Skeletal muscle cell (primary cell): ENCODE measurements around the genes DEFB125, DEFB126, ZCCHC3, SOX12 and SRXN1.

DNA sequence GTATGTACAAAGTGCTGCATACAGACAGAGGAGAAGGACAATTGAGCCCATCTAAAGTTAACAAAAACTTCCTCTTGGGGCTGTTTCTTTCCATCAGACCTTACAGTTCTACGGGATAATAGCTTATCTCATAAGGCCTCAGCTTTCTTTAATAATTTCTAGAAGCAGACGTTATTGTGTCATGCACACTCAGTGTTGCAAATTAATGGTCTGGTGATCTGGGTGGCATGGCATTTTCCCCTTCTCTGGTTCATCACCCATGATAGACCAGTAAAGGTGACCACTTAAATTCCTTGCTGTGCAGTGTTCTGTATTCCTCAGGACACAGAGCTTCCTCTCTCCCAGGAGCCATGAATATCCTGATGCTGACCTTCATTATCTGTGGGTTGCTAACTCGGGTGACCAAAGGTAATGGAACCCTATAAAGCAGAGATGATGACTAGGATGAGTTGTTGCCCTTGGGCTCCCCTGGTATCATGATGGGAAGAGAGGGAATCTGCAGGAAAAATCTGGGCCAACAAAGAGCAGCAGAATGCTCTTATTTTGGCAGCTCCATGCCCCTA, at the start of gene DEFB125:
TSS of gene DEFB125 (plus strand) at position 313 of the 563 bp plus-strand sequence.
- RRBS: no CpG with 5 or more reads among the region's 3 CpGs

- RRBS: no CpG with 5 or more reads among the region's 1 CpG
Observed at GRCh38 chr20:142514-142793, at the start of gene DEFB126. DEFB126 (plus strand) TSS chr20:142590.

DNA sequence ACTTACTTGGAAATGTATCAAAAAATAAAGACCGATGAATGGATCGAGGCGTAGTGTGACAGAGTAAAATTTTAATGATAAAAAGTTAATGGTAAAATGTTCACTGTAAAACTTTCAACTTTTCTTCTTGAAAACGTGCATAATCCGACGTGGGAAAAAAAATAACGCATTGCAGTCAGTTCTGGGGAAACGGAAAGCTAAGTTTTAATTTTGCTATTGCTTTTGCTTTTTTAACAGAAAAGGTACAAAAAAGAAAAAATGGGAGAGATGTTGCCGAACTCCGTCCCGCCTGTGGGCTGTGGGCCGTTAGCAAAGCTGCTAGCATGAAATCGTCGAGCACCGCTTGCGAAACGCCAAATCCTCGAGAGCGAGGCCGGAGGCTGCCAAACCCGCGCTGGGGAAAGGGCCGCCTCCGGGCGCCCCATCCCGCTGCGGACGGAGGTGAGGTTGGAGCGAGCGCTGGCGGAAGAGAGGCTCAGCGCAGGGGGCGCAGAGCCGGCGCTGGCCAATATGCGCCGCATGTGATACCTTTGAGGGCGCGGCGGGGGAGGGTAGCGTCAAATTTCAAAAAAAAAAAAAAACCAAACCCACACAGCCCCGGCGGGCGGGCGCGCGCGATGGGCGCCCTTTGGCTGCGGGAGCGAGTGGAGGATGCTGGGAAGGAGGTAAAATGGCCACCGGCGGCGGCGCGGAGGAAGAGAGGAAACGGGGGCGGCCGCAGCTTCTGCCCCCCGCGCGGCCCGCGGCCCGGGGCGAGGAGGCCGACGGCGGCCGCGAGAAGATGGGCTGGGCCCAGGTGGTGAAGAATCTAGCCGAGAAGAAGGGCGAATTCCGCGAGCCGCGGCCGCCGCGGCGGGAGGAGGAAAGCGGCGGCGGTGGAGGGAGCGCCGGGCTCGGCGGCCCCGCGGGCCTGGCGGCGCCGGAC, at the start of gene ZCCHC3:
TSS of gene ZCCHC3 (plus strand) at position 654 of the 925 bp plus-strand sequence.
- RRBS: under 1% methylated on average over 35 of the region's 93 CpGs

GRCh38 chr20:298030-298861, 876 bp downstream of the ZCCHC3 start:
- RRBS: under 1% methylated on average over 33 of the region's 62 CpGs

DNA sequence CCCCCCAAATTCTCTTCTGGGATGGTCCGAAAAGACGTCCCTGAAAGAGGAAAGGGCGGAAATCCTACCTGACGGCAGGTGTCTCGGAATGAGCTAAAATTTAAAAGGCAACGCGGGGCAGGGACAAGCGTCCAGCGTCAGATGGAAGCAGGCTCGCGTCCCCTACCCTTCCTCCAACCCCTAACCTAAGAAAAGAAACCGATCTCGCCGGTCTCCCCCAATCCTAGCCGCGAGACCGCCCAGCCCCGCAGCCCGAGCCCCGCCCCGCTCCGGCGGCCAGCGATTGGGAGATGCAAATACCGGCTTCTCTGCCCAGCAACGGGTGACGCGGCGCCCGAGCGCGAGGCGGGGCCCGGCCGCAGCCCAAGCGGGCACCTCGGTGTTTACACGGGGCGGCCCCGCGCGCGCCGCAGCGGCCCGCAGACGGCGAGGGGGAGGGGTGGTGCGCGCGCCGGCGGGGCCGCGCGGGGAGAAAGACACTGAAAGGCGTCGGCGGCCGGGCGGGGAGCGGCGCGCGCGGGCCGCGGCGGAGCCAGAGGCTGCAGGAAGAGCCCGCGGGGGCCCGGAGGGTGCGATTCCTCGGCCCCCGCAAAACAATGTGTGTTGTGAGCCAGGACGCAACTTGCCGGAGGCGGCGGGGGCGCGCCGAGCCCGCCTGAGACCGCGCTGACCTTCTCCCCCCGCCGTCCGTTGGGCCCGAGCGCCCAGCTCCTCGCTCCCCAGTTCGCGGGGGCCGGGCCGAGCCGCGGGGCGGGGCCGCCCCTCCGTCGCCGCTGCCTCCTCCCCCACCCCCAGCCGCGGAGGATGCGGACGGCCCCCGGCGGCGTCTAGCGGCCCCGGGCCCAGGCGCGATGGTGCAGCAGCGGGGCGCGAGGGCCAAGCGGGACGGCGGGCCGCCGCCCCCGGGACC, at the start of gene SOX12:
TSS of gene SOX12 (plus strand) at position 479 of the 910 bp plus-strand sequence.
- RRBS: 1% methylated on average over 70 of the region's 122 CpGs

- RRBS: under 1% methylated on average over 6 of the region's 61 CpGs
Observed at GRCh38 chr20:326515-327218, 1.3 kb downstream of the SOX12 start.

DNA sequence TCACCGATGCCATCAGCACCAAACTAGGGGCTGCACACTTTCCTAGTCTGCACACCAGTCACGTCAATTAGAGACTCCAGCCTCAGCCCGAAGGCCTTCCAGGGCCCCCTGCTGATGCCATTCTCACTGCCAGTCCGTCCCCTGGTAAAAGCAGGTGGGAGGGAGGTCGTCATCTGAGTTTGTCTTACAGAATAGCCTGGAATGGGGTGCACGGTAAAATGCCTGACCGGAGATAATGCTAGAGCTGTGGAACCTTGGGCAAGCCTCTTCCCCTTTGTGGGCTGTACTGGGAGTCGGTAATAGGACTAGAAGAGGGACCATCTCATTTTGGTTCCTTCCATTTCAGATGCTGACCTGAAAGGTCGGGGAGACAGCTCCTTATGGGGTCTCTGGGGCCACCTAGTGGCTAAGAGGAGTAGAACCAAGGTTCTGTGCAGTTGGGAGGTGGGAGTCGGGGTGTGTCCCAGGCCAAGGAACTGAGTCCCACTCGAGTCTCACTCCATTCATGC, 5.1 kb downstream of the SOX12 start:
- RRBS: no CpG with 5 or more reads among the region's 11 CpGs

- RRBS: no CpG with 5 or more reads among the region's 8 CpGs
Observed at GRCh38 chr20:365960-366423, 14.6 kb upstream of the TRIB3 start.

GRCh38 chr20:433515-434081, 25.5 kb downstream of the RBCK1 start:
- RRBS: no CpG with 5 or more reads among the region's 9 CpGs

DNA sequence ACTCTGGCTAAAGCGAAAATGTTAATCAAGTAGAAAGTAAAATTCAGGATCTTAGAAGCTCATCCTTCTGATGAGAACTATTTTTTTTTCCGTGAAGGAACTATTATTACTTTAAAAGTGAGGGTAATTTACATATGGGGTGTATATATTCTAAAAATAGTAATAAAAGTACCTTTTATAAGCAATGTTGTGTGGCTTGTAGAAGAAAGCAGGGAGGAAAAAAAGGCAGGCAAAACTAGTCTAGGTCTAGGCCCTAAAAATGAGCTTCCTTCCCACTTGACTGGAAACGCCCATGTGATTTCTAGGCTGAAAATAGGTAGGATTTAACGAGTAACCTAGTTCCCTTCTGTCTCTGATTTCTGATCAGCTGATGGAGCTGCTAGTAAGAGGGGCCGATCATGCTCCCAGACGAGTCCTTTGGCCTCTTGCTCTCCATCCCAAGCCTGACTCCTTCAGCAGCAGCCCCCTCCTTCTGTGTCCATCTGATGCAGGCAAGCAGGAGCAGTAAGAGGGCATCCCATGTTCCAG, 24.6 kb downstream of the TBC1D20 start:
- RRBS: no CpG with 5 or more reads among the region's 6 CpGs

GRCh38 chr20:494377-495379, 32.3 kb upstream of the TBC1D20 start:
- RRBS: no CpG with 5 or more reads among the region's 5 CpGs

- RRBS: no CpG with 5 or more reads among the region's 8 CpGs
Observed at GRCh38 chr20:602364-602962, 7.6 kb downstream of the TCF15 start.

DNA sequence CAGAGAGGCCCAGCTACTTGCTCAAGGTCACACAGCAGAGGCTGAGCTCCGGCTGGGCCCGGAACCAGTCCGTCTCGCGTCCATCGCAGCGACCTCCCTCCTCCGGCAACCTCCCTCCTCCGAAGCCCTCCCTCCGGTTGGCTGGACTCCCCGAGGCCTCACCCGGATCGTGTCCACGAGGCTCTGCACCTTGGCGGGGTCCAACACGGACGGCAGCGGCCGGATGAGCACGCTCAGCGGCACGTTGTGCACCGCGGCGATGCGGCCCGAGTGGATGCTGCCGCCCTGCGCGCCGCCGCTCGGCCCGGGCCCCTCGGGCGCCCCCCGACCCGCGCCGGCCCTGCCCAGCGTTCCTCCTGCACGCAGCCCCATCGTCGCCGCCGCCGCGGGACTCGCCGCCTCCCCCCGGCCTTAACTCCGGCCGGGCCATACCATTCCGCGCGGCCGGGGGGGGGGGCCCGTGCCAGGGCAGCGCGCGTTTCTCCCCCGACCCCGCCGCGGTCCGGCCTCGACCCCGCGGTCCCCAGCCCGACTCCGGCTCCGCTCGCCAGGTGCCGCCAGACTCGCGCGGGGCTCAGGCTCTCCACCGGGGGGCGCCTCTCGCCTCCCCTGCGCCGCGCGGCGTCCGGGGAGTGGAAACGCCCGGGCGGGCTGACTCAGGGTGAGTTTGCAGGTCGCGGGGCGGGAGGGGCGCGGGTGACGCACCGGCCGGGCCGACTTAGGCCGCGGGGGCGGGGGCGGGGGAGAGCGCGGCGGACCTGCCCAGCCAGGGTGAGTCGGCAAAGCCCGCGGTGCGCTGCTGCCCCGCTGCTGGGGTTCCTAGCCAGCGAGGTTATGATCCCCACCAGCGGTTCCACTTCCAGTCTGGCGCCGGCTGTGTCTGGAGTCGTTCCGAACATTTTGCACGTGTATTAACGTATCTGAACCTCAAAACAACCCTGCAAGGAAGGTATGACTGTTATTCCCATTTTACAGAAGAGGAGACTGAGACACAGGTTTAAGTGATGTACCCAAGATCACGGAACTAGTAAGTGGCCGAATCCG, at the start of gene SRXN1:
TSS of gene SRXN1 (minus strand) at position 387 of the 1,044 bp plus-strand sequence.
- RRBS: under 1% methylated on average over 74 of the region's 121 CpGs

GRCh38 chr20:775587-776325, 7.5 kb upstream of the SLC52A3 start:
- RRBS: no CpG with 5 or more reads among the region's 12 CpGs

GRCh38 chr20:846883-847515, 13.5 kb downstream of the FAM110A start:
- RRBS: no CpG with 5 or more reads among the region's 7 CpGs

- RRBS: no CpG with 5 or more reads among the region's 9 CpGs
Observed at GRCh38 chr20:973604-974347, 28.3 kb downstream of the RSPO4 start.

GRCh38 chr20:1118256-1118533, 207 bp upstream of the PSMF1 start:
- RRBS: 2% methylated on average over 4 of the region's 19 CpGs

GRCh38 chr20:1123060-1123593, 4.7 kb downstream of the PSMF1 start:
- RRBS: no CpG with 5 or more reads among the region's 5 CpGs

DNA sequence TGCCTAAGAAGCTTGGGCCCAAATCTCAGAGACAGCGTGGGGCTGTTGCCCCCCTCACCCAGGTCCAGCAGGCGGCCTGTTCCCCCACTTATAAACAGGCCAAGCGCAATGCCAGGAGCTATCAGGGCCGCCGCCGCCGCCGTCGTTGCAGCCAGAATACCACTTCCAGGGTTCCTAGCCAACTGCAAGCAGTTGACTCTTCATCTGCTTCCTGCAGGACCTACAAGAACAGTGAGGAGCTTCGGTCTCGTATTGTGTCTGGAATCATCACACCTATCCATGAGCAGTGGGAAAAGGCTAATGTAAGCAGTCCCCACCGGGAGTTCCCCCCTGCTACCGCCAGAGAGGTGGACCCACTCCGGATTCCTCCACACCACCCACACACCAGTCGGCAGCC, 16.5 kb downstream of the PSMF1 start:
- RRBS: 94% methylated on average over 2 of the region's 15 CpGs

DNA sequence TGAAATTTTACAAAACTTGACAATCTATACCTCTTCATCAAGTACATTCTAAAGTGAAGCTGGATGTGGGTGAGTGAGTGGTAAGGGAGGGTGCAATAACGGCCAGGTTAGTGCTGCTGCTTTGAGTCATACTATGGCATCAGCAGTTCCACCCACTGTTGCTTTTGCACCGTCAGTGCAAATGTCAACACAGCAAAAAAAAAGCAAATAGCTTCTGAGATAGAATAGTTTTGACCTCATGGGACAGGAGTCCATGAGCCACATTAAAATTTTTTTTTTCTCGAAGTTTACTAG, 31.8 kb downstream of the PSMF1 start:
- RRBS: no CpG with 5 or more reads among the region's 3 CpGs